Diencephalon (tissue), 2 donors: ENCODE data around the gene CYP2C18.

DNA sequence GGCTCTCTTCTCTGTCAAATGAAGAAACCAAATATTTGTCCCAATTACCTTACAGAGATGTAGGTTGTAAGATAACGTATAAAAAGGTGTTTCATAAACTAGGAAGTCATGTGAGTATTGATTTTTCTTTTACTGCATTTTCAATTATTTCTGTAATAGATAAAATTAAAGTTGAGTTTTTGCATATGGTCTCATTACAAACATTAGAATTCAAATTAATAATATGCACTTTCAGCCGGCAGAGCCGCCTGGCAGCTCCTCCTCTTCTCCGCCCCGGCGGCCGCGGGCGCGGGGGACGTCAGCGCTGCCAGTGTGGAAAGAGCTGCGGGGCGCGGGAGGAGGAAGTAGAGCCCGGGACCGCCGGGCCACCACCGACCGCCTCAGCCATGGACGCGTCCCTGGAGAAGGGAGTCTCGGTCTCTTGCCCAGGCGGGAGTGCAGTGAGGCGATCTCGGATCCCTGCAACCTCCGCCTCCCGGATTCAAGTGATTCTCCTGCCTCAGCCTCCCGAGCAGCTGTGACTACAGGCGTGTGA lies 176.0 kb downstream of the CPEB3 start:
- RAMPAGE, long total RNA, result no peak

- RAMPAGE, long total RNA, result no peak
These were observed 57.8 kb downstream of the HHEX start for GRCh38 chr10:92747468-92748134.

- RAMPAGE, long total RNA, result no peak
These were observed 18.5 kb upstream of the EXOC6 start for GRCh38 chr10:92829820-92830239.

DNA sequence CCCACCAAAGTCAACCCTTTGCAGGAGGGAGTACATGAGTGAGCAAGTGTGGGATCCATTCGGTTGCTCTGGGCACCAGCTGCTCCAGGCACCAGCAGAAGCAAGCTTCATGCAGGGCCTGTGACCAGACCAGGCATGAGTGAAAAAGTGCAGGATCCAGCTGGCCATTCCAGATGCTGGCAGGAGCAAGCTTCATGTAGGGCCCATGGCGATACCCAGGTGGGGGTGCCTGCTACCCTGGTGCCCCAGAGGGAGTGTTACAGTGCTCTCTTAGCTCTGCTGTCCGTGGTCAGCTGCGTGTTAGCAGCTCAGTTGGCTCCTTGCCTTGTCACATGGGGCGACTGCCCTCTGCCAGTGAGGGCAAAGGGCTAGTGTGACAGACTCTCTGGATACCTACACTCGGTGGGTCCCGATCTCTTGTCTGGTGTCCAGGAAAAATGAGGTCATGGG lies 152.1 kb downstream of the CYP26A1 start:
- RAMPAGE, long total RNA, result no peak

DNA sequence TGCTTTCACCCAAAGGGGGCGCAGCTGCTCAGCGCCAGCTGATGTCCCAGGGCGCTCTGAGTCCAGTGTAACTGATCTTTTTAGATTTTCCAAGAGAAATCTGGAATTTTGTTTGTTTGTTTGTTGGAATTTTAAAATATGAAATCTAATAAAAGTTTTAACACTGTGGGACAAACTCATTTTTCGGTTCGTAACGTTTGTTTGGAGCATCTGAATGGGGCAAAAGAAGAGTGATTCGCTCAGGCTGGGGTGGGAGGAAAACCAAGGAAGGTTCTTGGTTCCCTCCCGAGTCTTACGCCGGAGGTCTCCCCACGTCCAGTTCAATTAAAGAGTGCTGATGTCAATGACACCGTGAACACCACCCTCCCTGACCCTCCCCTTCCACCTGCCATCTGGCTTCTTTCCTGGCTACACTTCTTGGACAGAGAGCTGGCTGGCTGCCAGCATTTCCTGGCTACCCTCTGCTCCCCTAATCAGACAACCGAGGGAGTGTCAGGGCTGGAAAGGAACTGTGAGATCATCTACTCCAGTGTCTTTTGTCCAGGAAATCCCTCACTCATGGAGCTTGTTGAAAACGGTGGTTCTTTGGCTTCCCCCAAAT lies 24.2 kb upstream of the FFAR4 start:
- RAMPAGE, long total RNA, result no peak

GRCh38 chr10:93601663-93602409 lies 801 bp upstream of the RBP4 start:
- RAMPAGE, long total RNA, result no peak

- RAMPAGE, long total RNA, result no peak
These were observed 2.5 kb downstream of the FRA10AC1 start for GRCh38 chr10:93699864-93700408.

DNA sequence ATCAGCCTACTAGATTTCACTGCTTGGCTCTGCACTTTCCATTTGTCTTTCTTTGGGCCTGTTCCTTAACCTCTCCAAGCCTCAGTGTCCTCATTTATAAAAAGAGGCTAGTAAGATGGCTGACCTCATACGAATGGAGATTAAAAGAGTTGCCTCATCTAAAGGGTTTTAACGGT lies 679 bp downstream of the FRA10AC1 start:
- RAMPAGE, long total RNA, result no peak

DNA sequence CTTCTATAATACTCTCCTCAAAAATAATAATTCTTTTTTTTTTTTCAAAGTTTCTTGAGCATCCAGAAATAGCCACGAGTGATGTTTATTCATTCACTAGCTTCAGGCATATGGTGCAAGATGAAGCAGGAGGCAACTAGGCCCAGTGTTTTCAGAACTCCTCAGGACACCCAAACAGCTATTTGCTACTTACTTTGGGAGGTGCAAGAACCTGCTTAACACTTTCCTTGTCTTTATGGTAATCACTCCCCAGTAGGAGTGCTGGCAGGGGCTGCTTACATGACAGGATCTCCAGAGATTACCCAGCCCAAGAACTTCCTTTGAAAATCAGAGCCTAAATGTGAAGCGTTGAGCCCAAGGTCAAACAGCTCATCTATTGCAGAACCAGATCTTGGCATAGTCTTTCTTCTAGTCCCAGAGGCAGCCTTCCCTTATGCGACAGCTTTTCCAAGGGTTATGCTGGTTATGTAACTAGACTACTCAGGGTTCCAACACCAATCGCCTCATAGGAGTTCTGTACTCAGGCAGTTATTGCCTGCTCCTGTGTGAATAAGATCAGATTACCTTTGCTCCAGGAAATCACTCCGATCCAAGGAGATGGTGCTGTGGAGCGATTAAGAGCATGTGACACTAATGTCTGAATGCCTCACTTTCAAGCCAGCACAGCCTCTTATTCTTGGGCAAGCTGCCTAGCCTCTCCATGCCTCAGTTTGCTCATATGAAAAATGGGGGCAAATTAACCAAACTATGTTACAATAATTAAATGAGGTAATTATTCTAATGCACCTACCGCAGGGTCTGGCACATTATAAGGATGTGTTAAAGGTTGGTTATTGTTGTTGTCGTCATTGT lies 8.5 kb upstream of the LGI1 start:
- RAMPAGE, long total RNA, result no peak

DNA sequence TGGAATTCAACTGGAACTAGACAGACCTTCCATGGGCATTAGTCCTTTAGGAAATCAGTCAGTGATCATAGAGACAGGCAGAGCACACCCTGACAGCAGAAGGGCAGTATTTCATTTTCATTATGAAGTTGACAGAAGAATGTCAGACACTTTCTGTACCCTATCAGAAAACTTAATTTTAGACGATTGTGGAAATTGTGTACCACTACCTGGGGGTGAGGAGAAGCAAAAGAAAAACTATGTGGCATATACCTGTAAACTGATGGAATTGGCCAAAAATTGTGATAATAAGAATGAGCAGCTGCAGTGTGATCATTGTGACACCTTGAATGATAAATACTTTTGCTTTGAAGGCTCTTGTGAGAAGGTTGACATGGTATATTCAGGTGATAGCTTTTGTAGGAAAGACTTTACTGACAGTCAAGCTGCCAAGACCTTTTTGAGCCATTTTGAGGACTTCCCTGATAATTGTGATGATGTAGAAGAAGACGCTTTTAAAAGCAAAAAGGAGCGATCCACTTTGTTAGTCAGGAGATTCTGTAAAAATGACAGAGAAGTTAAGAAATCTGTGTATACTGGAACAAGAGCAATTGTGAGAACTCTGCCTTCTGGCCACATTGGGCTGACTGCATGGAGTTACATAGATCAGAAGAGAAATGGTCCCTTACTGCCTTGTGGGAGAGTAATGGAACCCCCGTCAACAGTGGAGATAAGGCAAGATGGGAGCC lies 37.9 kb downstream of the PLCE1 start:
- RAMPAGE, long total RNA, result no peak

DNA sequence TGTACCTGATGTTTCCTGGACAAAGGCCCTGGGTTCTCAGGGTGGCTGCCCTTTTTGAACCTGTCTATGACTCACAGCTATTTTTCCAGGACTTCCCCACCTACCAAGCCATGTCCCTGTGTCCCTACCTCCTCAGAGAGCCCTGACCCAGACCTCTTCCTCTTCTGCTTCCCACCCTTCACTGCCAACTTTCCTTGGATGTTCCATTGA lies 149.4 kb downstream of the NOC3L start:
- RAMPAGE, long total RNA, result no peak

- RAMPAGE, long total RNA, result no peak
These were observed 104.1 kb downstream of the NOC3L start for GRCh38 chr10:94258459-94259294.

GRCh38 chr10:94683236-94684056 lies at the start of gene CYP2C18:
Gene CYP2C18 (plus strand): TSS chr10:94683729.
- RAMPAGE, long total RNA, result no peak

GRCh38 chr10:94686917-94687504 lies 3.5 kb downstream of the CYP2C18 start:
- RAMPAGE, long total RNA, result no peak

DNA sequence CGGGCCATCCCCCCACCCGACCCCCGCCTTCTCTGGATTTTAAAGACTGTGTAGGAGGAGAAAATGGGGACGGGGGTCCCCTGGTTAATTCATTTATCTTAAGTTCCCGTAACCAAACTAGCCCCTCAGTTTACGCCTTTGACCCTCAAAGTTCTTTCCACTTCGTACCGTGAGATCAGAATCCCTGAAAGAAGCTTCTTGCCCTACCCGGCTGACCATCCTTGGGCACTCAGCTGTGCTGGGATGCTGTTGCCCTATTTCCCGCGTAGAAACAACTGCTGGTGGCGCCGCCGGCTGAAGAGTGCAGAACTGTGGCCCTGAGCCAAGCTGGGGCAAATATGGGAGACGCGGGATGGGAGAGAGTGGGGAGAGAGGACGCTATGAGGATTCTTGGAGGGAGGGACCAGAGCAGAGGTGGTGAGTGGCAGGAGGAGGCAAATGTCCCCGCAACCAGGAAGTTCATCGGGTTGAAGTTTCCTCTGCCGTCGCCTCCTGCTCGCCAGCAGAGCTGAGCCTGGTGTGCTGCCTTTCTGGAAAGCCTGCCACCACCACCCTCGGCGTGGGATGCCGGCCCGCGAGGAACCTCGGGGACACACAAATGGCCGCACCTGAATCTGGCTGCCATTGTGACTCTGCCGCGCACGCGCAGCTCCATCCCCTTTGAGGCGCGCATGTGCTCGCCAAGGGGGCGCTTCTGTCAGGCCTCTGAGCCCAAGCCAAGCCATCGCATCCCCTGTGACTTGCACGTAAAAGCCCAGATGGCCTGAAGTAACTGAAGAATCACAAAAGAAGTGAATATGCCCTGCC lies 36.7 kb downstream of the ACSM6 start:
- RAMPAGE, long total RNA, result no peak

- RAMPAGE, long total RNA, result no peak
These were observed 22.4 kb downstream of the PDLIM1 start for GRCh38 chr10:95268302-95268917.

GRCh38 chr10:95290056-95290387 lies 781 bp downstream of the PDLIM1 start:
- RAMPAGE, long total RNA, result no peak

DNA sequence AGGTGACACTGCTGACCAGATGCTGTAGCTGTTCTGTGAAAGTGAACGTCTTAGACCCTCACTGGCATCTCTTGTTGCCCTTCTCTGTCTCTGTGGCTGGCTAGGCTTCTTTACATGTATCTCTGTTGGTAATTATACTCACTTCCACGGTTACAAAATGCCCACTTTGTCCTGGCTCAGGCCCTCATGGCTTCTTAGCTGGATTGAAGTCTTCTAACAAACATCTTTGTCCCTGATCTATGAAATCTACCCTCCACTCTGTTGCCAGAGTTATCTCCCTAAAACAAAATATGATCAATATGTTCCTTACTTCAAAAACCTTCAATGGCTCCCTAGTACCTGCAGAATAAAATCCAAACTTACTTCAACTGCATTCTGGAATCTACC lies 30.1 kb upstream of the PDLIM1 start:
- RAMPAGE, long total RNA, result no peak

GRCh38 chr10:95404760-95405387 lies 114.1 kb upstream of the PDLIM1 start:
- RAMPAGE, long total RNA, result no peak

DNA sequence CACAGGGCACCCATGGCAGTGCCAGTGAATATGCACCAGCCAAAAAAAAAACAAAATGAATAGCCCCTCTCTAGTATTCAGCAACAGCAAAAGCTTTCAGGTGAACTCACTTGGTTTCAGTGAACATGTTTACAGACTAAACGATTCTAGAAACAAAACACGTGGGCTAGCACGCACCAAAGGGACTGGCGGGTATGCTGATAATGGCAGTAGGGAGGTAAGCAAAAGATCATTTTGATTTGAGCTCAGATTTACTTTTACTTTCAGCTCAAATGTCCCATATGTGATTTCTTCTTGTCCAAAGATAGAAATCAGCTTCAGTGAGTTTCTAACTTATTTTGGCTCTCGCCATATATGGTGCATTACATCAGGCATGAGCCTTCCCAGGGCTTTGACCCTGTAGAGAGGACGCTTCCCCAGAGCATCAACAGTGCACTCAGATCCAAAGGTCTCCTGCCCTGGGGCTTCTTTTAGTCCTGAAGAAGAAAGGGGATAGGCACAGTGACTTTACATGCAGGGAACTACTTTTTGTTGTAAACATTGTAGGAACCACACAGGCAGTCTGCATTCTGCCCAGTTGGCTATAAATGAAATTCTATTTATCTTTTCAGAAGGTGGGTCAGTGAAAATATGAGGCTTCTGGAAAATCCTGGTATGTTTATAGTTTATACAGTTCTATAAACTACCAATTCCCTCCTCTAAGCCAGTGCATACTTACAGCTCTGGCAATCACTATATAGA lies 128.6 kb upstream of the PDLIM1 start:
- RAMPAGE, long total RNA, result no peak